Choroid plexus epithelial cell (primary cell): ENCODE measurements around a stretch of chr15.

DNA sequence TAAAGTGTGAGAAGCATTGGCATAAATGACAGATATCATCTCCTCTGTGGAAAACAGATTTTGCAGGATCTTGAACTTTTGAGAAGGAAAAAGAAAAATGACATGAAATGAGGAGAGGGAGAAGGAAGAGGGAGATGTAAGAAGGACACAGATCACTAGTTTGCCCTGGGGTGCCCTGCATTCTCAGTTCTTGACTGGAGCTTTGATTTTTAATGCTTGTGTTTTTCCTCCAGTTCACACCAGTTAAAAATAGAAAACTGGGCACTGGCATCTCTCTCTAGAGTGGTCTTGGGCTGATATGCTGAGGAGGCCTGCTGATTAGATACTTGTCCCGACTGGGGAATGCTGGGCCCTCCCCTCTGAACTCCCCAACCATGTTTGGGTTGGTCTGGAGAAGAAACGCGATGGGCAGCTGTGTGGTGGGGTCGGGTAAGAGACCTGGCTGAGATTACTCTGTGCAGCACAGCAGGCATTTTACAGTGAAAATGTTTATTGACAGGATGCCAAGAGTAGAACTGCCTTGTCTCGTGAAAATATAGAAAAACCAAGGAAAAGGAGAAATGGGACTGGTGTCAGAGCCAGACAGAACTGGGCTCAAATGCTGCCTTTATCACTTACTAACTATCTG is 1.5 kb upstream of the ACTC1 start:
- RRBS: no CpG with 5 or more reads among the region's 5 CpGs

- RRBS: no CpG with 5 or more reads among the region's 3 CpGs
These were observed 15.3 kb upstream of the ACTC1 start for GRCh38 chr15:34810537-34811080.

GRCh38 chr15:35307182-35307726 is 222.2 kb upstream of the NANOGP8 start:
- RRBS: no CpG with 5 or more reads among the region's 3 CpGs

GRCh38 chr15:35357880-35358339 is 188.1 kb downstream of the DPH6 start:
- RRBS: no CpG with 5 or more reads among the region's 1 CpG

GRCh38 chr15:35390424-35391113 is 155.4 kb downstream of the DPH6 start:
- RRBS: no CpG with 5 or more reads among the region's 10 CpGs

- RRBS: no CpG with 5 or more reads among the region's 9 CpGs
These were observed 120.0 kb upstream of the DPH6 start for GRCh38 chr15:35665686-35666566.

- RRBS: no CpG with 5 or more reads among the region's 15 CpGs
These were observed 384.2 kb upstream of the CDIN1 start for GRCh38 chr15:36195228-36195629.

DNA sequence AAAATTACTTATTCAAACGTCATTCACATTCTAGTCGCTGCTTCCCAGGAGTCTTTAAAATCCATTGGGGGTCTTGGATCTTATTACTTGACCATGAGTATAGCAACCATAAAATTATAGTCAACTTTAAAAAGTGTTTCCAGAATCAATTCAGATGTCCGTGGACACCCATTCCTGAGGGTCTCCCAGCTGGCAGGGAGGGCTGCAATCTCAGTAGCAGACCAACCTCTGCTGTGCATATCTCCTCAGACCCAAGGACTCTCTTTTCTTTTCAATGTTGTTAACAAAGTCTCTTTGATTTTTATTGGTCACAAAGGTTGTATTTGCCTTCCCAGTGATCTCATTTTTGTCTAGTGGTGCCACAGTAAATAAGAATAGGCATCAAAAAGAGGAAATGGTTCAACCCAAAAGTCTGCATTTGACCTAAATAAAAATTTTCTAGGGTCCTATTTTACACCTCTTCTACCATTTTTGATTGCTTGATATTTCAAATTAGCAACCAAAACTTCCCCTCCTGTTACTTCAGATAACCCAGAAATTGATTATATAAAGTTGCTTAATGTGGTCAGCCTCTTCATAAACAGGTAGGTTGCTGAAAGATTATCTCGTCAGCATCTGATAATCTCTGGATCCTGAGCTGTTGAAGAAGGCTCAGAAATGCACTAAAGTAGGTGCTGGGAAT is 225.8 kb downstream of the CDIN1 start:
- RRBS: no CpG with 5 or more reads among the region's 4 CpGs

GRCh38 chr15:37024221-37024991 is 75.9 kb downstream of the MEIS2 start:
- RRBS: no CpG with 5 or more reads among the region's 5 CpGs

DNA sequence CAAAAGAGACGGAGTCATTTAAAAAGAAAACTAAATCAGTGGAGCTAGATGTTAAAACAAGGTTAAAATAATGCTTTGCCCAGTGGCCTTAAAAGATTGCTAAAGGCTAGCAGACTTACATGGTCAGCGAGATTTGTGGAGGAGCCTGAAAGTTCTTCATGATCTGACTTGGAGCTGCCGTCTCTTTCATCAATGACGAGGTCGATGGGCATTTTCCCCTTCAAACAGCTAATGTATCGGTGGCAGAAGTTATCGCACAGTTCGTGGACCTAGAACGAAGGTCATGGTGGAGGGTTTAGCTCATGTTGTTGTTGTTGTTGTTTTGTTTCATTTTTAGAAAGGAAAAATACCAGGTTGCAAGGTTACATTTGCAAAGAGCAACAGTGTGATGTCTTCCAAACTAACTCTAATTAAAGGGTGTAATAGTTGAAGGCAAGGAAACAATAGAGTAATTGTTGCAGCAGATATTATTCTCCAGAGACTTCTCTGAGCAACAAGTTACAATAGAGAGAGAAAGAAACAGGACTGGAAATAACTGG is 6.8 kb downstream of the MEIS2 start:
- RRBS: no CpG with 5 or more reads among the region's 9 CpGs

DNA sequence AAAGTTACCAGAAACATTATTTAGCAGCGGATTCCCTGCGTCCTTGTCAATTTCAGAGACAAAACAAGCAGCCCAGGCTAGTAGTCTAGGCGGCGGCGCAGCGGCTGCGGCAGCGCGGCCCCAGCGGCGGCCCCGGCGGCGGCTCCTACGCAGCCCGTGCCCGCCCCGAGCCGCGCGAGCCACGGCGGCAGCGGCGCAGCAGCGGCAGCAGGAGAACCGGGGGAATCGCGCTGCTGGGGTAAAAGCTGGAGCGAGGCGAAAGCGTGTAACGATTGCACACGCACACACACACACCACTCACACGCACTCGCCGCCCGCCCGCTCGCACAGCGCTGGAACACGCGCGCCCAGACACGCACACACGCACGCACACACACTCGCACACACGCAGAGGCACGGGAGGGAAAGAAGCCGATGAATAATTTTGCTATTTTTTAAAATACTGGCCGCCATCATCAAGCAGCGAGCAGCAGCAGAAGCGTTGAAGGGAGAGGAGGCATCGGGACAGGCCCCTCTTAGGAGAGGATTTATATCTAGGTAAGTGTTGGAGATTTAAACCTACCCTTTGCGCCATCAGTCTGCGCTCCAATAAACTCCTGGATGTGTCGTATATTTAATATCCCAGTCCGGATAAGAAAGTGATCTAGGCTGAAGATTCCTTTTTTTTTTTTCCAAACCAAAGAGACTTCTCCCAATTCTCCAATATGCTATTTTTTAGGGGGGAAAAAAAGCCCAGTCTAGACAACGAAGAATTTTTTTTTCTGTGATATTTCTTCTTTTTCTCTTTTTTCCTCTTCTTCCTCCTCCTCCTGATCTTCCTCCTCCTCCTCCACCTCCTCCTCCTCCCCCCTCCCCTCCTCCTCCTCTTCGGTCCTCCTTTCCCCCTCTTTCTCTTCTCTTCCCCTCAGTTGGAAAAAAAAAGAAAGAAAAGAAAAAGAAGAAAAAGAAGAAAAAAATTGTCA is 1.2 kb downstream of the MEIS2 start:
- RRBS: 1% methylated on average over 12 of the region's 61 CpGs

GRCh38 chr15:38209746-38210029 is 42.9 kb upstream of the SPRED1 start:
- RRBS: no CpG with 5 or more reads among the region's 1 CpG

- RRBS: no CpG with 5 or more reads among the region's 4 CpGs
These were observed 11.7 kb downstream of the SPRED1 start for GRCh38 chr15:38264173-38264980.

GRCh38 chr15:38282608-38283387 is 30.2 kb downstream of the SPRED1 start:
- RRBS: no CpG with 5 or more reads among the region's 14 CpGs

DNA sequence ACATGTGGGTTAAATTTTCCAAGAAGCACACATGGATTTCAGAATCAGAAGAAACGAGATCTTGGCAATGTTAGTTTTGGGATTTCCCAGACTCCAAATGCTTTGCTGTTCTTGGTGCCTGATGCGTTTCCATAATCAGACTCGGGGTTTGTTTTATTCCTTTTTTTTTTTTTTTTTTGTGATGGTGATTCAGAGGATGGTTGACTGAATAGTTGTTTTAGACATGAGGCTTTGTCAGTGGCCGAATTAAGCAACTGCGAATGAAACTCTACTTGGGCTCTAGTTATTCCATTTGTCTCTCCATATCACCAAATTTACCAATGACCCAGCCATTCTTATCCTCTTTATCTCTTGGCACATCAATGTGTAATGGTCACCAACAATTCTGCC is 52.2 kb upstream of the FAM98B start:
- RRBS: no CpG with 5 or more reads among the region's 5 CpGs

GRCh38 chr15:38497385-38498616 is 43.9 kb downstream of the FAM98B start:
- RRBS: no CpG with 5 or more reads among the region's 4 CpGs

- RRBS: no CpG with 5 or more reads among the region's 4 CpGs
These were observed 33.2 kb downstream of the RASGRP1 start for GRCh38 chr15:38531470-38531854.

DNA sequence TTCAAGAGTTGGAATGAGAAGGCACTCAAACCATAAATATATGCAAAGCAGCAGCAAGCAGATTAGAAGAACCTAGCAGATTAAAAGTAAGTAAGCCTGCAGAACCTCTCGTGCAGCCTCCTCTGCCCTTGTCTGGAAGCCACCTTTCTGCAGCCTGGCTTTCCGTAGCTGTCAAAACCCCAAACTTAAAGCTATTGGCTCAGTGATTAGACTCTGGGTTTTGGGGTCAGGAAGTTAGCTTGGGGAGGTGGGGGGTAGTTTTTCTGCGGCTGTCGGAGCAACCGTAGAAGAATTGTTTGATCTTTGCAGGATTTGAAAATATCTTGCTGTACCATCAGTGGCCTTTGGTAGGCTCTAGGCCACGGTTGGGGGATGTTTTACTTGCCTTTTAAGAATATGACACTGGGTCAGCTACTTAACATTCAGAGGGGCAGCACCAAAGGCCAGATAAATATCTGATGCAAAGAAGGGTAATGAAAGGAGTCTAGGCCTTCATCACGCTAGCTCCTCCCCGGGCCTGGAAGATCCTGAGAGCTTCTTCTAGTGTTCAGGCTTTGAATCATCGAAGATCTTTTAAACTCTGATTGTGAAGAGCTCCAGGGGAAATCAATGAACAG is 88.4 kb upstream of the RASGRP1 start:
- RRBS: no CpG with 5 or more reads among the region's 9 CpGs

DNA sequence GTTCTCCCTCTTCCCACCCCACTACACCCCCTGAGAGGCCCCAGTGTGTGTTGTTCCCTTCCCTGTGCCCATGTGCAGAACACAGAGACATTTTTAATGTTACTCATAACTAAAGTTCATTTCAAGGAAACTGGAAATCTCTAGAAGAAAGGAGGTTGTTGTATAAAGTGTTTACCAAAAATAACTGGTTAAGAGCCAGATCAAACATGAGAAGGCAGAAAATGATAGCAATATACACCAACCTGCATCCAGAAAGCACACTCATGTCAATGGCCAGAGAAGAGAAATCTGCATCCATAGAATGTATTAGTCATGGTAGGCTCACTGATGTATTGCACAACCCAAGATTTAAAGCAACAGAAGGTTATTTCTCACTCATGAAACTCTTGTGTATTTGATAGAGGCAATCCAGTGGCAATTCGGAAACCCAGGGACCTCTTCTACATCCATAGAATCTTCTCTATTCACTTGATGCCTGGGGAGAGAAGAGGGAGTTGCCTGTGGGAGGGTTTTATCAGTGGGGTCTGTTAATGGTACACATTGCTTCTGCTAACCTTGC is 321.9 kb upstream of the RASGRP1 start:
- RRBS: no CpG with 5 or more reads among the region's 1 CpG

- RRBS: no CpG with 5 or more reads among the region's 3 CpGs
These were observed 462.3 kb upstream of the THBS1 start for GRCh38 chr15:39118560-39118937.